Parotid gland (tissue), 1 donor: ENCODE measurements around the genes CMPK2 and RSAD2.

- PRO-cap = bidirectional peak, plus-strand start at chr2:3536263, minus-strand start at chr2:3536146; unidirectional peak, minus-strand start at chr2:3536477
Observed at GRCh38 chr2:3535654-3536730, 16.7 kb upstream of the ADI1 start.

DNA sequence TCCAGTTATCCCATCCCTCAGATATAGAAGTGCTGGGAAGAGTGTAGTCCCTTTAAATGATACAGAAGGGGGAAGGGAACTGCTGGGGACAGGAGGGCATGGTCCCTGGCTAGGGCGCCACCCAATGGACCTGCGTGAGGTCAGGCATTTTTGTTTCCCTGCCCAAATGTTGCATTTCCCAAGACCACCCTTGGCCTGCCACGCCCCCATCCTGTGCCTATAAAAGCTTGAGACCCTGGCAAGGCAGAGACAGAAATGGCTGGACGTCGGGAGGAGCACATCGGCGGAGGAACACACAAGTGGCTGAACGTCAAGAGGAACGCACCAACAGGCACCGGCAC lies 35.8 kb downstream of the DCDC2C start:
- PRO-cap = no peak

DNA sequence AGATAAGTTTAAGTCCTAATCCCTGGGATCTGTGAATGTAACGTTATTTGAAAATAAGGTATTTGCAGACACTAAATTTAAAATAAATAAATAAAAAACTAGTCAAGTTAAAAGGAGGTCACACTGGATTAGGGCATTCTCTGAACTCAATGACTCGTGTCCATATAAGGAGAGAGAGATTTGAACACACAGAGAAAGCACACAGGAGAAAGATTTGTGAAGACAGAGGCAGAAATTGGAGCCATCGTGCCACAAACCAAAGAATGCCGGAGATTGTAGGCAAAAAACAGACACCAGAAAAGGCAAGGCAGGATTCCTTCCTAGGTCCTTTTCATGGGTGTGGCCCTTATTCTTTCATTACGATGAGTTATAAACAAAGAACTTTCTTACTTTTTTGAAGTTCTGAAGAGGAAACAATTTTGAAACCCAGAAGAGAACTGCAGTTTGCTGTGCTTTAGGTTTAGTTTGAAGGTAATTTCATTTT lies 981.6 kb downstream of the DCDC2C start:
- PRO-cap = no peak

DNA sequence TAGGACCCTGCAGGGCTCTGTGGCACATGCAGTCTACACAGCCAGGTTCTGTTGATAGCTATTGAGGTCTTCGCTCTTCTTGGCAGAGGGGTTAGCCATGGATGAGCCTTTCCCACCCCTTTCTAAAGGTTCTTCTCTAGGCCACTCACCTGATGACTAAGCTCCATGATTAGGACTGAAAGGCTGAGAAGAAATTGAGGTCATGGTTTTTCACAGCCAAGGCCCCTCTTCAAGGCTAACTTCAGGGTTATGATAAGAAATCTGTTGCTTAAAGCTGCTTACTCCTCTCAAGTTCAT lies 931.3 kb upstream of the SOX11 start:
- PRO-cap = no peak

DNA sequence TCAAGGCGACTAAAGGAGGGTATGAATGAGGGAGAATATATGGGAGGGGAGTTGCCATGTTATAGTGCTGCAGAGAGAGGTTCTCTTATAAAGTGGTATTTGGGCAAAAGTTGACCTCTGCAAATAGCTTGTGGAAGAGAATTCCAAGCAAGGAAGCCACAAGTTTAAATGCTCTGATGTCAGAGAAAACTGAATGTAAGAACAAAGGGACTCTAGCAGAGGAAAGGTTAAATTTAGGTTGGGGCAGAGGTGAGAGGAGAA lies 575.7 kb upstream of the SOX11 start:
- PRO-cap = no peak

DNA sequence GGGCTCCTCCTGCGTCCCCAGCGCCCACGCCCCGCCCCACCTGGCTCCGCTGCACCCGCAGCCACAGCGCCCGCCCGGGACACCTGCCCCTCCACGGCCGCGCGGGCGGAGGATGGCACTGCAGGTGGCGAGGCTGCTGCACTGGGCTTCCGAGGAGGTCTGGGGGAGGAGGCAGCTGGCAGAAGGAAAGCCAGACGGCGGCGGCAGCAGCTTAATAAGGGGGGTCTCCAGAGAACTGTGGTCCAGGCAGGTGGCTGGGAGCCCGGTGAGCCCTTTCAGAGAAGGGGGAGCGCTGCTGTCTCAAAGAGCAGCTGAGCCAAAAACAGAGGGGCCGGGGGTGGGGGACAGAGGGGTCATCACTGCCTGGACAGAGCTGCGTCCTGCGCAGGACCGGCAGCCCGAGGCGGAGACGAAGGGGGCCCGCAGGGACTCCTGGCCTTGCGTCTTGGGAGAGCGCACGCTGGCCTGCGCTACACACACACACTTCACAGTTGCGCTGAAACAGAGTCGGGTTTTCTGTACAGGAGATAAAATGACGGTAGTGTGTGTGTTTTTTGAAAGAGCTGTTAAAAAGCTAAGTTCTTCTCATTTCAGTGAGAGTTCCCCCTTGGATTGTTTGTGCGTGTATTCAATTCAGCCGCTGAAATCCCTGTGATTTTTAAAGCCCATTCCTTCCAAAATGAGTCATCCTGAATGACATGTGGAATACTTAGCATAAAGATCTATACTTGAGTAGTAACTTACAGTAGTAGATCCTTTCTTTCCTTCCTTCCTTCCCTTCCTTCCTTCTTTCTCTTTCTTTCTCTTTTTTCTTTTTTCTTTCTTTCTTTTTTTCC lies 18.5 kb upstream of the SOX11 start:
- PRO-cap = no peak

- PRO-cap = no peak
Observed at GRCh38 chr2:5693217-5694425, 1.4 kb downstream of the SOX11 start.

GRCh38 chr2:6865082-6866164 lies at the start of gene CMPK2:
CMPK2 (minus strand) TSS chr2:6865907.
- PRO-cap = bidirectional peak, plus-strand start at chr2:6865768, minus-strand start at chr2:6865661

GRCh38 chr2:6877278-6878176 lies at the start of gene RSAD2:
RSAD2 (plus strand) TSS chr2:6877777.
- PRO-cap = unidirectional peak, minus-strand start at chr2:6877617

GRCh38 chr2:7026603-7027170 lies 109.5 kb downstream of the RNF144A start:
- PRO-cap = no peak

DNA sequence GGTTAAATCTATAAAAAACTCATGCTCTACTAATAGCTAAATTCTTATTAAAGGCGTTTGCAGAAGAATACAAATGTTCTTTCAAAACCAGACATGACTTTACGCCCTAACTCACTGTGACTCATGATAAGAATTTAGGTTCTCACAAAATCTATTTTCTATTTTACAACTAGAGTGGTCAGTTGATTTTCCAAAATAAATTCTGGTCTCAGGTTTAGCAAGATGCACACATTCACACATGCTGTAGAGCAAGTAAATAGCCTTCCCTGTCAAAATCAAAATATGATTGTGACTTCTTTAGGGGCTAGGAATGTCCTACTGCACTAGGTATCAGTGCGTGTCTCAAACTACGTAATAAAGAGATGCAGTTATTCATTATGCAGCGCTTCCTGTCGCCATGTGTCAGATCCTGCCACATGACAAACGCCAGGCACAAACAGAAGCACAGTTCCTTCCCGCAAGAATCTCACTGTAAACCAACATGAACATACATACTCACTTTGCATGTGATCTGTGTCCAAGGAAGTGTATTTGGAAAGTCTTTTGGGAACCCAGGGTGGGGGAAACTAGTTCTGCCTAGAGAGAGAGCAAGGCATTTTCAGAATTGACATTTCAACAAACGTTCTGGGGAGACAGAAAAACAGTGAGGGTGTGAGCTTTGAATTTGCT lies 599.8 kb downstream of the RNF144A start:
- PRO-cap = no peak

DNA sequence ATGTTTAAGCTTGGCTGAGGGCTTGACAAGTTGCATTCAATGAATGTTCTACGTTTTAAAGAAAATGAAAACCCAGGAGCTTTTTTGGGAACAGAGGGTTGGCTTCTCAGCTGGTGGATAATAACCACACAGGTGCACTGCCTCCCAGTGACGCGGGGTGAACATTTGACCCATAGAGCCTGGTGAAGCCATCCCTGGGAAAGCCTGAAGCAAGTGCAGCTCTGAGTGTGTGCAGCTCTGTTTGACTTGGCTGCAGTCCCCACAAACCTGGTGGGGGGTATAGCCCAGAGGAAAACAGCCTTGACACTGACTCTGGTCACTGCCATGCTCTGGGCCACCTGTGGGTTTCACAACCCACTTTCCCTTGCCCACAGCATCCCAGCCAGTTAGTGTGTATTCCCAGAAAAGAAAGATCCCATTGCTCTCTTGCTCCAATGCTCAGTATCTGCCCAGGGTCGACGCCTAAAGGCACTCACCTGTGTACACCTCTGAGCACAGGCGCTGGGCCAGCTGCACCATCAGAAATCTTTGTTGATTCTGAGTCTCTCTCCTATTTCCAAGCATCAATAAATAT lies 875.0 kb downstream of the RNF144A start:
- PRO-cap = no peak

DNA sequence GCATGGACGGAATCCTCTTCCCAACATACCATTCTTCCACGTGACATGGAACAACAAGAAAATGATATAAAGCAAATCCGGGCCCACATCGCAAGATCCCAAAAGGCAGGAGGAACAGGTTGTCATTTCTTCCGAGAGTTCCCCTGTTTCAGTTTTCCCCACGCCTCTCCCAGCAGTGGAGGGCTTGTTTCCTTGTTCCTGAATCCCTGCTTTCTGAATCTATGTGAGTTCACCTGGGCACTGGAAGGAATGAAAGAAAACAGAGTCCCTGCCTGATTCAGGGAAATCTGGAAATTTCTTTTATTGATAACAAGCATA lies 562.5 kb upstream of the ID2 start:
- PRO-cap = no peak

- PRO-cap = no peak
Observed at GRCh38 chr2:8119716-8120927, 561.7 kb upstream of the ID2 start.

DNA sequence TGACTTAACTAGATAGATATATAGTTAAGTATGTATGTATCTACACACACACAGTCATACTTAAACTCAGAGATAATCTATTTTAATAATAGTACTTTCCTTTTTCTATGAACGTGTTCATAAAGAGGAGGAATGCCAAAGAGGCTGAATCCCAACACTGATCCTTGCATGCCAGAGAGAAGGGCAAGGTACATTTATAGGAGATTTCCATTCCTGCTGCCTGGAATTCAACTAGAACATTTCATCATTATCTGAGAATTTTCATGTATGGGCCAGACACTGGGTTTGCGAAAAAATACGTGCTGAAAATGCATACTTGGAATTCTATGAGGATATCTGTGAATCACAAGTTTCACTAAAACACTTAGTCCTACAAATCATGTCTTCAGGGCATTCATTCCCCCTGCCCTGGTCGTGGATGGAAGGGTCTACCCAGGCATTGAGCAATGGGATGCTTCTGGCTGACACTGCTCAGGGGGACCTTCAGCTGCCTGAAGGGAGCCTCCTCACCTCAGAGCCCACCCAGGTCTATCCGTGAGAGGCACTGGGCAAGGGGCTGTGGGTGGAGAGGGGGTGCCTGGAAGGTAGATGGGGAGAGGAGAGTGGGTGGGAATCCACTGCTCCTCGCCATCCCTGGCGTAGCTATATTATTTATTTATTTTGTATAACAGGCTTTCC lies 560.8 kb upstream of the ID2 start:
- PRO-cap = no peak

GRCh38 chr2:8135223-8135731 lies 546.6 kb upstream of the ID2 start:
- PRO-cap = no peak

DNA sequence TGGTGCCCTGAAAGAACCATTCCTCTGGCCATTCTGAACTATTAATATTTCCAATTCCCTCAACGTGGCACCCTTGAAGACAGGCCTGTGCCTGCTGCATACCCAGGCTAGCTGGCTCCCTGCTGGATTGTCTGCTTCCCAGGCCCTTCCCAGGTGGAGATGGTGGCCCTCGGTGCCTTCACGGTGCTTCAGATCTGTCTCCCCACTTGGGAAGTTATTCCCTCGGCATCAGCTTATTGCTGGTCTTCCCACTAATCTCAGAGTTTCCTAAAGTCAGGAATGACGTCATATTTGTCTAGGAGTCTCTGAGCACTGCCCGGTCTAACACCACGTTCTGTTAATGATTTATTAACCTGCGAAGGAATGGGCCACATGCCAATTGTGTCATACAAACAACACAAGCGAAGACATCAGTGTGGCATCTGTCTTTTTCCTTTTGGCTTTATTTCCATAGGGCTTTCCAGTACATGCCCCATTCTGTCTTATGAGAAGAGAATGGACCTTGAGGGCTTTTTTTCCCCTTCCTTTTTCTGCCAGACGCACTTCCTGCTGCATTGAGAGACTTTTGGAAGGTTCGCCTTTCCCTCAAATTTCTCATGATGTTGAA lies 269.7 kb upstream of the ID2 start:
- PRO-cap = no peak

DNA sequence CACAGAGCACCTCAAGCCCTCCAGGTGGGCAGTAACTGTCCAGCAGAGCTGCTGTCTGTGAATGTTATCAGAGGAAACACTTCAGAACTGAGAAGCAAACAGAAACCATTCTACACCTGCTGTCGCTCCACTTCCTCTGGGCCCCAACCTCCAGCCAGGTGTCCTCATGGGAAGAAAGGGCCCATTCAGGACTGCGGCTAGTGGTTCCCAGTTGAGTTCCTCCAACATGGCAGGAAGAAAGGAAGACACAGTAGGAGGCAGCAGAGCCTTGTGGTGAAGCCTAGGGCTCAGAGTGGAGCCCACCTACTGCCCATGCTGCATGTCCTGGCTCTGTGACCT lies 165.9 kb upstream of the ID2 start:
- PRO-cap = no peak

GRCh38 chr2:8571673-8572346 lies 110.0 kb upstream of the ID2 start:
- PRO-cap = no peak

GRCh38 chr2:8633648-8634176 lies 48.1 kb upstream of the ID2 start:
- PRO-cap = no peak